Pericardium (tissue), 1 donor: ENCODE measurements around a stretch of chr18.

GRCh38 chr18:77064760-77065412 lies 67.7 kb downstream of the MBP start:
- RRBS: no CpG with 5 or more reads among the region's 5 CpGs

DNA sequence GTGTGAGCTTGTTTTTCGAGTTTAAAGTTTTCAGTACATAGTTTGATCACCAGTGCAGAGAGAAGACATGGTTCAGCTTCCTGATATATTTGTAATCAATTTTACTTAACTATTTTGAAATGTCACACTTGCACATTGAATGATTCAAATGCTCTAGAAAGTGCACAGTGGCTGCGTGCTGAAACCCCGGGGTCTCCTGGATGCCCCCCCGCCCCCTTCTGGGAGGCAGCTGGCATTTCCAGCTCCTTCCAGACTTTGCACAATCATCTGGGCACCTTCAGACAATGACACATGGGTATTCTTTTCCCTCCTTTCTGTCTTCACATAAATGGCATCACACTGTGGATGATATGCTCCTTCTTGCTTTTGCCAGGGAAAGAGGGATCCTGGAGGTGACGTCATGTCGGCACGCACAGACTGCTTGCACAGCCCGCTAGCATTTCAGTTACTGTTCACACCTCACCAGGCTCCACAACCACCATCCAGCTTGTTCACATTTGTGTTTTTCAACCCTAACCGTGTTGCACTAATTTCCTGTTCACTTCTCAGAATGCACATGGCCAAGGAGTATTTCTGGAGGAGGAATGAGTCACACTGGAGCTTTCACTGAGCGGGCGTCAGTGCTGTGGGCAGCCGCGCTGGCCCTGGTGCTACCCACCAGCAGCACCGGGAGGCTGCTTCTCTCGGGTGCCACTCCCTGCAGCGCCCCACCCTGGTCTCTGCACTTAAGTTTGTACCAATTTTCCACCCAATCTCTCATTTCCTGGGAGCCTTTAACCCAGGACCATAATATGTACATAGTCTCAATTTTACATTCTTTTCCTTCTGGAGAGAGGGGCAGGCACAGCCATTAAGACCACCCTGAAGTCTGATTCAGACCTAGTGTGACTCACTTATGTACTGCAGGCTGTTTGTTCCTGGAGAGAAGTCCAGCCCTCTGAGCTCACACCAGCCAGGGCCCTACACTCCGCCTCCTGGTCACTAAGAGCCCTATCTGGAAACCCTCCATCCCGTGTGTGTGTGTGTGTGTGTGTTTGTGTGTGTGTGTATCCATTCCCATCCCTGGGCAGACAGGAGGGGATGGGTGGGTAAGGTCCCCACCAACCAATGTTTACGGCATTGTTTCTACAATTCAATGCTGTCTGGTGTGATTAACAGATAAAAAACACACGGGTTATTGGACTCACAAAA lies 65.2 kb downstream of the MBP start:
- RRBS: no CpG with 5 or more reads among the region's 20 CpGs

- RRBS: no CpG with 5 or more reads among the region's 10 CpGs
Measured at GRCh38 chr18:77073479-77074244, 58.9 kb downstream of the MBP start.

- RRBS: no CpG with 5 or more reads among the region's 20 CpGs
Measured at GRCh38 chr18:77077853-77078829, 54.4 kb downstream of the MBP start.

DNA sequence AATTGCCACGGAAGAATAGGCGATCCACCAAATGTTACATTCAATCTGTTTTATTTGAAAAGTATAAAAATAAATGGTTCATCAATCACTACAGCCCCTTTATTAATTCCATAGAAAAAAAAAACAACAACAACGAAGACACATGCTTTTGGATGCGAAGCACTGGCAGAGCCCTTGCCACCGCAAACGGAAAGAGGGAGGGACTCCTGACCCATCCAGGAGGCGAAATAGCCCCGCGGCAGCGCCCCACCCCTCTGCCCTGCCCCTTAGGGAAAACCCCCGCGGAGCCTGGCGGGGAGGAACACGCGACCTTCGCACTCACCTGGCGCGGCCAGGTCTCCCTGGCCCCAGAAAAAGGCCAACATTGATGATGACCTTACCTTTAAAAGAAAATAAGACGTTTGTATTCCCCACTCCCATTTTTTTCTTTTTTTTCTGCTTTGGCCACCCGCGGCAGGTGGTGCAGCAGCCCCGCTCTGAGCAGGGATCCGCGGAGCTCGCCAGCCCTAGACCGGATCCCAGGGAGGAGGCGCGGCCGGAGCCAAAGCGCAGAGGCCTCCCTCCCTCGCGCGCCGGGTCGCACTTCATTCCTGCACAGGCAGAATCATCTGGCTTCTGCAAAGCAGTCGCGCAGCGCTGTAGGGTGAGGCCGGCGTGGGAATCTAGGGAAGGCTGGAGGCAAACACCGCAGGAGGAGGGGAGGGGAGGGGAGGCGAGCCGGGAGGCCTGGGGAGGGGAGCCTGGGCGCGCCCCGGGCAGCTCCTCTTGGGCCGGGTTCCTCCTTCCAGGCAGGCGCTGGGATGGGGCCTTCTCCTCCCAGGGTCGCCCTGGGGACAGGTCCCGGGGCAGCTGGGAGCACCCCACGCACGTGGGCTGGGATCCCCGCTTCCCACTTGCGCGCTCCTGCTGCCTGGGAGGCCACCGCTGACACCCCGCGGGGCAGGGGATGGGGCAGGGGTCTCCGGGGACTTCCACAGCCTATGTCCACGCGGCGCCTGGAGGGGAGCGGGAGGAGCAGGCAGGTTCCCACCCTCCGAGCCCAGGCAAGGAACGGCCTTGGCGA lies 45.3 kb downstream of the MBP start:
- RRBS: 31% methylated on average over 22 of the region's 66 CpGs

DNA sequence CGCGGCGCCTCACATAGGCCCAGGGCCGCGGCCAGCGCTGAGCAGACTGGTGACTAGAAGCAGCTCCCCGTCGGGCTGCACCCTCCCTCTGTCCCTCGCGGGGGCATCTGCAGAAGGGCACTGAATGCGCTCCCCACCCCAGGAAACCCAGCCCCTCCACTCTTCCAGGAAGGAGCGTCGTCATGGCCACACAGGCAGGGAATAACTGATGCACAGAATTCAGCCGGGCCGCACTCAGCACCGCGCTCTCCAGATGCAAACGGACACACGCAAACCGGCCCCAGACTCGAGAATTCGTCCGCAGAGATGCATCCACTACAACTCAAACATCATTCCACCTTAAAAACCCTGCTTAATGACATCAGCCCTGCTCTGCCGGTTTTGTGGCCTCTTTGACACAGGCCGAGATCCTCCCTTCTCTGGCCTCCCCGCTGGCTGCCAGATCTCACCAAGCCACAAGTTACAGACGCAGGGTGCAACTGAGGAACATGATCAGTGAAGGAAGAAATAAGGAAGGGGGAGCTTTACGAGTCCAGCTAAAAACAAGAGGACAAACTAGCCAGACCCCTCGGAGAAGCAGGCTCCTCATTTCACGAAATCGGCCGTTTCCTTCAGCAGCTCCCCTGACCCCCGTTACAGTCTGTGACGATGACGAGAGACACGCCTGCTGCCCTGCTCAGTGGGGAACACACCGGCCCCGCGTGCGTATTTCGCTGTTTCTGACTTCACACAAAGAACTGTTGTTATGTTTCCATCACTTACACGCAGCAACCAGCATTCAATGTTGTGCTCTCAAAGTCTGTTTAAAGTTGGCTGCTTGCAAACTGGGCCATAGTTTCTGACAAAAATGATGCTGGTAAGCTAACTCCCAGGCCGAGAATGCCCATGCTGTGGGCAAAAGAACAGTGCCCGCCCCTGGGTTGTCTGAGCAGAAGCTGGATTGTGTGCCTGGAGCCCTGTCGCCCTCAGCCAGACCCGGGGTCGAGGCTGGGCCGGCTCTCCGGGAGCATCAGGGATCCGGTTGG lies 40.1 kb downstream of the MBP start:
- RRBS: 69% methylated on average over 14 of the region's 50 CpGs

- RRBS: no CpG with 5 or more reads among the region's 11 CpGs
Measured at GRCh38 chr18:77096999-77098004, 35.3 kb downstream of the MBP start.

- RRBS: no CpG with 5 or more reads among the region's 6 CpGs
Measured at GRCh38 chr18:77110121-77110603, 22.4 kb downstream of the MBP start.

DNA sequence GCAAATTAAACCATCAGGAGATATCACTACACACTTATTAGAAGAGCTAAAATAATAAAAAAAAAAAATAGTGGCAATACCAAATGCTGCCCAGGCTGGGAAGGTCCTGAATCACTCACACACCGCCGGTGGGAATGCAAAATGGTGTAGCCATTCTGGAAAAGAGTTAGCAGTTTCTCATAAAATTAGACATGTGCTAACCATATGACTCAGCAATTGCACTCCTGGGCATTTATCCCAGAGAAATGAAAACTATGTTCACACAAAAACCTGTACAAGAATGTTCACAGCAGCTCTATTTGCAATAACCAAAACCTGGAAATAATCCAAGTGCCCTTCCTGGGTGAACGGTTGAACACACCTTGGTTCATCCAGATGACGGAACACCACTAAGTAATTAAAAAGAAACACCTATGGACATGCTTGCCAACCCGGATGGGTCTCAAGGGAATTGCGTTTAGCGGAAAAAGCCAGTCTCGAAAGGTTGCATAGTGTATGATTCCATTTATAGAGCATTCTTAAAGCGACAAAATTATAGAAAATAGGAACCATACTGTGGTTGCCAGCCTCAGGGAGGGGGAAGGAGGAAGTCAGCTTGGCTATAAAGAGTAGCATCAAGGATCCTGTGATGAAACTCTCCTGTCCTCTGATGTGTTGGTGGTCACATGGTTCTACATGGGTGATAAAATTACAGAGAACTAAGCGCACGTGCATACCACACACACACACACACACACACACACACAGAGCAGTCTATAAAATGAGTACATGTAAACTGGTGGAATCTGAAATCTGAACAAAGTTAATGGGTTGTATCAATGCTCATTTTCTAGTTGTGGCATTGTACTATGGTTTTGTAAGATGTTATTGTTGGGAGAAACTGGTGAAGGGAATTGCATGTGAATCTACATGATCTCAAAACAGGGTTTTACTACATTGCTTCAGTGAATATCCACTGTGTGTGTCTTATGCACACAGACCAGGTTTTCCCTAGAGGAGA lies 4.5 kb downstream of the MBP start:
- RRBS: no CpG with 5 or more reads among the region's 11 CpGs

- RRBS: 2% methylated on average over 22 of the region's 25 CpGs
Measured at GRCh38 chr18:77131864-77132057, 822 bp downstream of the MBP start.

GRCh38 chr18:77207269-77207840 lies 42.3 kb upstream of the GALR1 start:
- RRBS: no CpG with 5 or more reads among the region's 10 CpGs

GRCh38 chr18:77367339-77367872 lies 117.8 kb downstream of the GALR1 start:
- RRBS: no CpG with 5 or more reads among the region's 12 CpGs

GRCh38 chr18:79382856-79383059 lies 13.0 kb upstream of the NFATC1 start:
- RRBS: no CpG with 5 or more reads among the region's 8 CpGs

DNA sequence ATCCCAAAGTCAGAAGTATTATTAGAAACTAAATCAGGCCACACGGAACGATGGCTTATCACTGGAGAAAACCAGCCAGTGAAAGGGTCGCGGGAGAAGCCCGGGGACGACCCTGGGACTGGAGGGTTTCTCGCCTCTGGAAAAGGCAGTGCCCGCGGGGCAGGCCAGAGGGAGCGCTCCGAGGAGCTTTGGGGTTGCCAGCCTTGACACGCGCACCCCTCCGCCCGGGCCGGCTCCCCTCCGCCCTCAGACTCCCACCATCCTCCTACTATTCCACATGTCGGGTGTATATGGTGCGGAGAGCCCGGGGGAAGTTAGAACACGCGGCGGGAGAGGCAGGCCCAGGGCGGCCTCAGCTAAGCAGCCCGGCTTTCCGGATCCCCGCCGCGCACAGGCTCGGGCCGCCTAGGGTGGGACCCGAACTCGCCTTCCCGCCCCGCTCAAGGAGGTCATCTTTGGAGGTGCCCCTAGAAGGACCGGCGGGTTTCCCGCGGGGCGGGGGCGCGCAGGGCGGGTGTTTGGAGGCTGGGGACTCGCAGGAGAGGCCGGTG lies 3.5 kb downstream of the NFATC1 start:
- RRBS: 22% methylated on average over 26 of the region's 45 CpGs

GRCh38 chr18:79402350-79403091 lies 6.8 kb downstream of the NFATC1 start:
- RRBS: 69% methylated on average over 5 of the region's 23 CpGs

DNA sequence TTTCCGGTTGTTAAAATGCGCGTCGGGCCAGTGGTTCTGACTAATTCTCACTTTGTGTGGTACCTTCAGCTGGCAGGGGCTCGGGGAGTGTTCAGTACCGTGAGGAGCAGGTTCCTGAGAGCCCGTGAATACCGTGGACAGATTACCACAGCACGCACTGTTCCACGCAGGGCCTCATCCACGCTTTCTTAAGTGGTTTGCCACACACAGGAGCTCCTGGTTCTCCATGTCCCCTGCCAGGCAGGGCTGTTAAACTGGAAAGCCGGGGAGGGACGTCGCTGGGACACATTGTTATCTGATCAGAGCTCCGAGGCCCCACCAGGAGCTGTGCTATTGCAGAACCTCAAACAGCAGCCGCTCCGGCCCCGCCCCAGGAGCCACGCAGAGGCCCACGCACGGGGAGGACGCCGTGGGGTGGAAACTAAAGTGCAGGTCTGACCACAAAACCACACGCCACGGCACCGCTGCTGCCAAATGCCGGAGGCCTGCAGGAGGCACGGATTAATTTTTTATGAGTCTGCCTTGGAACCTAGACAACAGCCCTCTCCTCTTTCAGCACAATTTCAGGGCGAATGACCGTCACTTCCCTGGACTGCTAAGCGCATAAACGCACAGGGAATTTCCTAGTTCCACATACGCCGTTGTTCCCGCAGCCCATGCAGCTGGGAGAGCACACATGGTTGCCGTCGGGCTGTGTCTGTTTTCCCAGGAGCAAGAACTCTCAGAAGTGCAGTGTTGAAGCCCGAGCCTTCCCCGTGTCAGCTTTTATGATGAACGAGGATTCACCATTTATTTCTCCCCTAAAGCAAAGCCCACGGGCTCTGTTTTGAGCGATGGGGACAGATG lies 43.5 kb downstream of the NFATC1 start:
- RRBS: 44% methylated on average over 5 of the region's 42 CpGs

DNA sequence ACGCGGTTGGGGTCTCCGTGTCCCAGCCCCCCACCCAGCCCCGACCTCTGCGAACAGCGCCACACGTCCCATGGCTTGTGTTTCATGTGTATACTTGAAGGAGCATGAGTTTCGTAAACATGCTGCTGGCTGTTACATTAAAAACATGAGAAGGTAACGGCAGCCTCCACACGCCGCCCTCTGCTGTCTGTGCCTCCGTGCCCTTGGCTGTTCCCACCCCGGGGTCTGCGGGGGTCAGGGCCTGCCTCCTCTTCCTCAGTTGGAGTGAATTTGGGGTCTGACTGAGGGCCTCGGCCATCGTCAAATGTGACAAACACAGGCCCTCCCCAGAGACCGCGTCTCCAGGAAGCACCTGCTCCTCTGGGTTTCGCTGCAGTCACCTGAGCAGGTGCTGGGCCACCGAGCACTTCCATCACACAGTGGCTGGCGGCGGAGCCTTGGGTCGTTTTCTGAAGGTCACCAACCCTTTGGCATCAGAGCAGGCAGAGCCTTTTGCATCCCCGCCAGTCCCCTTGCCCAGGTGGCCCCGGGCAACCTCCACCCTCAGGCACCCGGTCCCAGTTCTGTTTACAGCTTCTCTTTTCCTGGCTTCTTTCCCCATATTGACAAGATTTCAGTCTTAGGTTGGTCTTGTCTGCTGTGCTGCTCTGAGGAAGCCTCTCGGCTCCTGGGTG lies 70.9 kb downstream of the NFATC1 start:
- RRBS: no CpG with 5 or more reads among the region's 27 CpGs

- RRBS: 7% methylated on average over 2 of the region's 53 CpGs
Measured at GRCh38 chr18:79507429-79508586, 112.1 kb downstream of the NFATC1 start.

DNA sequence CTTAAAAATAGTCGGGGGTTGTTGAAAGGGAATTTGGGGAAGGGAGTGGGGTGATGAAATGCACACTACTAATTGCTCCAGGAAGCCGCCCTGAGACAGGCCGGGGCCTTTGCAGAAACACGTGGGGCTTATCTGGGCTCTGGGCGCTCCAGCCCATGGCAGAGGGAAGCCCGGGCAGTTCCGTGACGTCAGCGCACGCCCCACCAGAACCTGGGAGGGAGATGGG lies 130.9 kb downstream of the NFATC1 start:
- RRBS: 29% methylated on average over 4 of the region's 10 CpGs

GRCh38 chr18:79576838-79577312 lies 102.7 kb upstream of the CTDP1 start:
- RRBS: 14% methylated on average over 4 of the region's 16 CpGs